Umbilical cord (tissue), 2 donors: ENCODE measurements around a stretch of chr1.

GRCh38 chr1:201939589-201940141, 6.7 kb downstream of the LMOD1 start:
- RAMPAGE, long total RNA, result no peak

DNA sequence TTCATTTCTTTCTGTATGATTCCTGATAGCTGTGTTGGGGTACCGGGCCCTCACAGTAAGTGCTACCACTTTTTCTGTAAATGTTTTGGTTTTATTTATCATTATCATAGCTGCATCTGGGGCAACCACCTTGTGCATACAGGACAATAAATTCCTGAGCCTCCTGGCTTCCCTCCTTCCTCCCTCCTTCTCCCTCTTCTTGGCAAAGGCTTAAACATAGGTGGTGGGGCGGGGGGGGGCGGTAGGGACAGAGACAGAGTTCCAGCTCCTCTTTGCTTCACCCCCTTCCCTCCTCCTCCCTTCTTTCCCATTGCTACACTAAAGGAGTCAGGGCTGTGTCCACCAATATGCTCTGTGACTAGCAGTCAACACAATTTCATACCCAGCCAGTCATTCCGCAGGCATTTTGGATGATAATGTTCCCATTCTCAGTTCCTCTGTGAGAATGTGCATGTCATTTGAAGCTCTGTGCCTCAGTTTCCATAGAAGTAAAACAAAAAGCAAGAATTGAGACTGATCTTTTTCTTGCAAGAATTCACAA, 1.8 kb downstream of the LMOD1 start:
- RAMPAGE, long total RNA, result no peak

DNA sequence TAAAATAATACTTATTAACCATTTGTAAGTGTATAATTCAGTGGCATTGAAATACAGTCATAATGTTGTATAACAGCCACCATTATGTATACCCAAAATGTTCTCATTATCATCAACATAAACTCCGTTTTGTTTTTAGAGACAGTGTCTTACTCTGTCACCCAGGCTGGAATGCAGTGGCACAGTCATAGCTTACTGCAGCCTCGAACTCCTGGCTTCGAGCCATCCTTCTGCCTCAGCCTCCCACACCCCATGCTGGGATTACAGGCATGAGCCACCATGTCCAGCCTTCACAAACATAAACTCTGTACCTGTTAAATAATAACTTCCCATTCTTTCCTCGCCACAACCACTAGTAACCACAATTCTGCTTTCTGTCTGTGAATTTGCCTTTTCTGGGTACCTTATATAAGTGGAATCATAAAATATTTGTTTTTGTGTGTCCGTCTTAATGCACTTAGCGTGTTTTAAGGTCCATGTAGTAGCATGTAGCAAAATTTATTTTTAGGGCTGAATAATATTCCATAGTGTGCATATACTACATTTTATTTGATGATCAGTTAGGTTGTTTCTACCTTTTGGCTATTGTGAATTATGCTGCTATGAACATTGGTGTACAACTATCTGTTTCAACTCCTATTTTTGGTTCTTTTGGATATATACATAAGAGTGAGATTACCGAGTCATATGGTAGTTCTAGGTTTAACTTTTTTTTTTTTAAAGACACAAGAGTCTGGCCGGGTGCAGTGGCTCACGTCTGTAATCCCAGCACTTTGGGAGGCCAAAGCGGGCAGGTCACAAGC, 11.6 kb upstream of the RNPEP start:
- RAMPAGE, long total RNA, result no peak

DNA sequence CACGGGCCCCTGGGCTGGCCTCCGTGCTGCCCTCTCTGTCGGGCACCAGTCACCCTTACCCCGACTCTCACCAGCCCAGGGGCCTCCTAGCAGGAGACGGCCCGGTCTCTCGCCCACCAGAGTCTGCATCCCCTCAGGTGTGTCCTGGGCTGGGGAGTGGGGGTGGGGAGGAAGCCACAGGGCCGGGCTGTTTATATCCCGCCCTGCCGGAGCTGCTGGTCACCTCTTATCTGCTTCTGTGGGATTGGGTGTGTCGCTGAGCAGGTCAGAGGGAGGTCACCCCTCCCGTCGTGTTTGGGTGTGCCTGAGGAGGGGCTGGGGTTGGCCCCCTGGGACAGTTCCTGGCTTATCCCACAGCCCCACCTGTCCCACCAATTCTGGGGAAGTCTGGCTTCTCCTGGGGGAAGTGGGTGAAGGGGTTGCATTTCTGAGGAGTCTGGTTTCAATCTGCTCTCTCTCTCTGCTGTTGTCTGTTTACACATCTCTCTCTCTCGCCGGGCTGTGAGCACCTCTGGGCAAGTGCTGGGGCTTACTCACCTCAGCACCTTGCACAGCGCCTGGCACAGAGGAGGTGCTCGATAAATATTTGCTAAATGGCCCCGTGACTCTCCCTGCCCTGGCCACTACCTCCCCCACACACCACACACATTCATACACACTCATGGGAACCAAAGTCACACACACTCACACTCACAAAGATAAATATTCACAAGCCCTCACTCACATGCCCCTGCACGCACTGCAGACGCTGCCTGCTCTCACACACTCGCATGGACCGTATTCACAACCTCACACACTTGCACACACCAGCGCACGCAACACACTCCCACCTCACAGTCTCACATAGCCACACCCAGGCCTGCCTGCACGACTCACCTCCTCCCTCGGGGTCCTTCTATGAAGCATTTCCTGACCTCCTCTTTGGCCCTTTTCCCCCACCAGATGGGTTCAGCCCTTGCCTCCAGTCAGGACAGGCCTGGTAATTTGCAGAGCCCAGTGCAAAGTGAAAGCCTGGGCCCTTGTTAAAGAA, 8.3 kb downstream of the ELF3 start:
- RAMPAGE, long total RNA, result no peak

DNA sequence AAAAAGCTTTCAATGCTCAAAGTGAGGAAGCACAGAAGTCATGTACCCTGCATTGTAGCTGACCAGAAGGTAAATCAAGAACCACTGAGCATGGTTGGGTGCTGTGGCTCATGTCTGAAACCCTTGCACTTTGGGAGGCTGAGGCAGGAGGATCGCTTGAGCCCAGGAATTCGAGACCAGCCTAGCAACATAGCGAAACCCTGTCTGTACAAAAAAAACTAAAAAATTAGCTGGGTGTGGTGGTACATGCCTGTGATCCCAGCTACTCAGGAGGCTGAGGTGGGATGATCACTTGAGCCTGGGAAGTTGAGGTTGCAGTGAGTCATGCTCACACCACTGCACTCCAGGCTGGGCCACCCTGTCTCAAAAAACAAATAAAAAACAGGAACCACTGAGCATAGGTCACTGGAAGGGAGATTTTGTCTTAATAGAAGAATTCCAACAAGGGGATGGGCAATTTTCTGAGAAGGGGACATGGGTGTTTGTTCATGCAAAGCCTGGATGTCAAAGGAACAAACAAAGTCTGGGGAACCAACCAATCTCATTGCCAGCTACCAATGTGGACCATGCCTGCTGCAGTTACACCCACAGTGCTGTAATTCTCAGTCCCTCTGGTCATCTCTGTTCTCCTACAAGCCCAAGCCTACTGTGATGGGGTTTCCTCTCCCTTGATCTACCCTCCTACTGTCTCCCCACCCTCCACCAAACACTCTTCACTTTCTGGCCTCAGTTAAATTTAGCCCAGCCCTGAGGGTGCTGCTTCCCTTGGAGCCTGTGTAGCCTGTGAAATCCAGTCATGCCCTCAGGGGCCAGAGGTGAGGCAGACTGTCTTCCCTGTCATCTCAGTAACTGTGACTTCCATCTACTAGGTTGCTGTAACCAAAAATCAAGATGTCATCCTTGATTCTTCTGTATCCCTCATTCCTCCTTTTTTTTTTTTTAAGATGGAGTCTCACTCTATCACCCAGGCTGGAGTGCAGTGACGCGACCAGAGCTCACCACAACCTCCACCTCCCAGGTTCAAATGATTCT, 47.9 kb downstream of the ELF3 start:
- RAMPAGE, long total RNA, result no peak

DNA sequence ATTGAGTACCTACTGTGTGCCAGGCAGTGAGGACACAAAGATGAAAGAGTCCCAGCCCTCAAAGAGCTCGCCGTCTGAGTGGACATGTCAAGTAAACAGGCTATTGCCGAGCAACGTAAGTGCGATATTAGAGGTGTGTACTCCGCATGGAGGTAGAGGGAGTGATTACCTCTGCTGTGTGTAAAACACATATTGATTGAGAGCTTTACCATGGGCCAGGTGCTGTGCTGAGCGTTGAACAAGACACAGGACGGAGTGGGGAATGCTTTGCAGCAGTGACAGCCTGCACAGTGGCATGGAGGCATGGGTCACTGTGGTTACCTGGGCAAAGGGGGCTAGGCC, 49.5 kb upstream of the GPR37L1 start:
- RAMPAGE, long total RNA, result no peak

DNA sequence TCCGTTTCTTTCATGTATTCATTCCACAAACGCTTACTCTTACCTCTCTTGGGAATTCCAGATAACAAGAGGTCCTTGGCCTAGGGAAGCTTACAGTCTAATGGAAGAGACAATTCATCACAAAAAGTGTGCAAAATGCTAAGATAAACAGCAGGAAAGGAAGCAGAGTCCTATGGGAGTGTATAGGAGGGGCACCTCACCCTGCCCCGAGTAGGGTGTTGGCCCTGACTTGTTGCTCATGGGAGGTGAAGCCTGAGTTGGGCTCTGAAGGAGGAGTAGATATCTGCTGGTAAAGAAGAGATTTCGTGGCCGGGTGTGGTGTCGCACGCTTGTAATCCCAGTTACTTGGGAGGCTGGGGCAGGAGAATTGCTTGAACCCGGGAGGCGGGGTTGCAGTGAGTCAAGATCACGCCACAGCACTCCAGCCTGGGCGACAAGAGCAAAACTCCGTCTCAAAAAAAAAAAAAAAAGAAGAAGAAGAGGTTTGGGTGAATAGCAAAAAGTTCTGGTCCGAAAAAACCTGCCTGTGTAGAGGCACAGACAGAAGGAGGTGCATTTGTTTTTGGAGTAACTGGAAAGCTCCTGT, 18.6 kb upstream of the GPR37L1 start:
- RAMPAGE, long total RNA, result no peak

- RAMPAGE, long total RNA, result no peak
These were observed 15.5 kb upstream of the GPR37L1 start for GRCh38 chr1:202107161-202107689.

- RAMPAGE, long total RNA, result no peak
These were observed 6.5 kb downstream of the ARL8A start for GRCh38 chr1:202137771-202138762.

GRCh38 chr1:202143569-202144411, 747 bp downstream of the ARL8A start:
- RAMPAGE, long total RNA, result no peak

- RAMPAGE, long total RNA, result no peak
These were observed 5.8 kb downstream of the PTPN7 start for GRCh38 chr1:202154499-202155191.

DNA sequence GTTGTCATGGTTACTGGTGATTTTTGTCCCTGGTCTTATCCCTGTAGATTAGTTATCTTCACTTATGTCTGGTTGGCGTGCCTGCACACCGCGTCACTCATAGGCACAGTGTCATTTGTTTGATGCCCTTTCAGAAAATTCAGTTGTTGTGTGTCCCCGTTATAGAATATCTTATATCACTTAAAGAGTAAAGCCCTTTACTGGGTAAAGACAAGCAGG, 801 bp downstream of the PPP1R12B start:
- RAMPAGE, long total RNA, result no peak

DNA sequence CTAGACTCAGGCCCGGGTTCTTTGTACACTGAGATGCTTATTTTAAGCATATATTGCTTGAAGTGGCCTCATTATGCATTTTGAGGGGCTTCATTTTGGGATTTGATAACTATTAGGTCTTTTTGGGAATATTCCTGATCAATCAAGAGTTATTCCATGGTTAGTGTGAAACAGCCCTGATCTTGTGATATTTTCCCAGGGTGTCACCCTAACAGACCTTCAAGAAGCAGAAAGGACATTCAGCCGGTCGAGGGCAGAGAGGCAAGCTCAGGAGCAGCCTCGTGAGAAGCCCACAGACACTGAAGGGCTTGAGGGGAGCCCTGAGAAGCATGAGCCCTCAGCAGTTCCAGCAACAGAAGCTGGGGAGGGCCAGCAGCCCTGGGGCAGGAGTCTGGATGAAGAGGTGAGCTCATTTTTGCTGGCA, 144.4 kb downstream of the PPP1R12B start:
- RAMPAGE, long total RNA, result no peak

DNA sequence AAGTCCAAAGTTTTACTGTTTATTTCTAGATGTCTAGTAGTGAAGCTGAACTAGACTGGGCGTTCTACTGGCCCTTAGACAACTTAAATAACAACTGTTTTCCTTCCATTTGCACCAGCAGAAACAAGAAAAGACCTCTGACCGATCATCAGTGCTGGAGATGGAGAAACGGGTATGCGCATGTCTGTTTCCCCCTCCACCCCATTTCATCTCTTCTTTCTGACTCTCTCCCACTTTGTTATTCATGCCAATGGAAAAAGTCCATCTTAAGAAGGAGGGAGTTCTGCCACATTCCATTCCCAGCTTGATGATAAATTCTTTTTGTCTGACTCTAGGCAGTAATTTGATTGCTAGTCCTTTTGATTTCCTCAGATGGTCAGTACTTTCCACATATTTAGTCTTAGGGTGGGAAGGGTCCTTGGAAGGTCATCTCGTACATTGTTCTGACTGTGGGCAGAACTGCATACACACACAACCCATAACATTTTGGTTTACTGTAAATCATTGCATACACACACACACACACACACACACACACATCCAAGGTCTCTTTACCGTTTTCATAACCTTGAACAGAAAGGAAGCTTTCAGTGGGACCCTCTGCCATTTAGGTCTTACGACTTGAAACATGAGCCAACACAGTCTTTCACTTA, 142.5 kb downstream of the SYT2 start:
- RAMPAGE, long total RNA, result no peak

DNA sequence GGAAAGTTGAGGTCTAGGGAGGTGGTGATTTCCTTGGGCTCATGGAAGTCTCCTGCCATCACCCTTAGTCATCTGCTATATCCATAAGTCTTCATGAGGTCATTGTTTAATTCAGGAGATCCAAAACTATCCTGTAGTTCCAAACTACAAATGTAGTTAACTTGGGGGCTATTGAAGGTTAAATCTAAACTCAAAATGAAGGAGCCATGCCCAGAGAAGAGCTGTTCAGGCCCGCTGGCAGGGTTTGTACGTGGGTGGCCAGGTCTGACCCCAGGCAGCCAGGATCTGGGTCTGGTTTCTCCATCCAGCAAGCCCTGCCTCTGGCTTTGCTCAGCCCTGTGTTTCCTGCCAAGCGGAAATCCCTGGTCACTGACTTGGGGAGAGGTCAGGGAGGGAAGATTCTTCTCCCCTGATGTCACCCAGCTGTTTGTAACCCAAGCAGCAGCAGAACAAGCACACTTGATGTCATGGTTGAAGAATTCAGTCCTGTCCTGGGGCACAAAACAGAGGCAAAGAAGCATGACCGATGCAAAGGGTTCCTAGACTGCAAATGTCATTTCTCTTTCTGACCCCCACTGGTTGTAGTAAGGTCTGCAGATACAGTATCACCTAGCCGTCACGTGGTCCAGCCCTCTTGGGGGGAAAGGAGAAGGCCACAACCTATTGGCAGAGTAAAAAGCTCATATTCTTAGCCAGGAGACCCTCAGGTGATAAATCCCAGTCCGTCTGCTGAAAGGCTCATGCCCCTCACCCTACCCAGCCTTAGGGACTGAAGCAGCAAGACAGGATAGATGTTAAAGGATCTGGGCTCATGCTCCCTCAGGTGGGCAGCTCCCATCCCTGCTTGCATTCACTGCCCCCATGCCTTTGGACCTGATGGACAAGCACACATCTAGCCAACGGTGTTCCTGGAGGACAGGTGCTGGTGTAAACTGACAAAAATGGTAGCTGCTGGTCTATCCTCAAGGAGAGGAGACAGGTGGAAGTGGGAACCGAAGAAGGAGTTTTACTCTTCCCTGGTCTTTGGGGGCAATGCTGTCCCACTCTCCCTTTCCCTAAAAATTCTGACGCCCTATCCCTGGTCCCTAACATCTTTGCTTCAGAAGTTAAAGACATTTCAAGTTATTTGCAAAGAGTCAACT, 120.9 kb downstream of the SYT2 start:
- RAMPAGE, long total RNA, result no peak

DNA sequence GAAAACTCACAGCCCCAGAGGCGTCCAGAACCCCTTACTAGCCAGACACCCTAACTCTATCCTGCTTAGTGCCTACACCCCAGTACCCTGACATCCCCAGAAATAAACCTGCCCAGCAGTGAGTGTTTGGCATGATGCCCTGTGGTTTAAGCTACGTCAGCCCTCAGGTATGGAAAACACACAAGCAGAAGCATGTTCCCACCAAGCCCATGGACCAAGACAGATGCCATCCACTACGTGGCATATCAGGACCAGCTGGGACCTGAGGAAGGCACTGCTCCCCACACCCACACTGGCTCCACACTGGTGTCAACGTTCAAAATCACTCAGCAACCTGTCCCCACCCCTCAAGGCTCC, 116.4 kb downstream of the SYT2 start:
- RAMPAGE, long total RNA, result no peak

GRCh38 chr1:202857177-202857450, 31.8 kb downstream of the RABIF start:
- RAMPAGE, long total RNA, result no peak

DNA sequence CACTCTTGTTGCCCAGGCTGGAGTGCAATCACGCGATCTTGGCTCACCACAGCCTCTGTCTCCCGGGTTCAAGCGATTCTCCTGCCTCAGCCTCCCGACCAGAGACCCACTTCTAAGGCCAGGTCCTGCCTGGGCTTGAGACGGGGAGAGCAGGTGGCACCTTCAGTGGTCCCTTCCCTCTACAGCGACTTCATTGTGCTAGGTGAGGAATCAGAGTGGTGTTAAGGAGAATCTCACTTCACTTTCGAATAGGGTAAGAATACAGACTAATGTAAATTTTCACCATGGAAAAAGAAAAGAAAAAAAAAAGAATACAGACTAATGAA, 31.0 kb downstream of the RABIF start:
- RAMPAGE, long total RNA, result no peak

GRCh38 chr1:202927471-202927756, 380 bp upstream of the KLHL12 start:
- RAMPAGE, long total RNA, result no peak

DNA sequence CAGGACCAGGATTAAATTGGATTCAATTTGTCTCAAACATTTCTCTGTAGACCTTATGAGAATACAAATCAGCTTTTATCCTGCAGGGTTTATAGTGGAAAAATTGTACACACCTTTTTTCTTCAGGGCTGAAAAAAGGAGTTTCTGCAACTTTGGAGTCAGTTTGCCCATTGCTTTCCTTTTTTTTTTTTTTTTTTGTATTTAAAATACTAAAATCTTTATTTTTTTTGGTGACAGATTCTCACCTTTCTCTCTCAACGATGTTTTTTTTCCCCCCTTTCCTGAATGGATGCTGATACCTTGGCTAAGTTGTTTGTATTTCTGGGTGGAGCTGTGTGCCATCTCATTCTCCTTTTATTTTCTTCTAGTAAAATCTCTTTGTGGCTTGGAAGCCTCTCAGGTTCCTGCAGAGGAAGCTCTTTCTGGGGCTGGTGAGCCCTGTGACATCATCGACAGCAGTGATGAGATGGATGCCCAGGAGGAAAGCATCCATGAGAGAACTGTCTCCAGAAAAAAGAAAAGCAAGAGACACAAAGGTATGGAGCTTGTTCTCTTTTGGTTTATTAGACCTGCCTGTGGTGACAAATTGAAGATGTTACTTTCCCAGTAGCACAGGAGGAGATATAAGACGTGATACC, 1.2 kb downstream of the TMEM183A start:
- RAMPAGE, long total RNA, result no peak